Cardiac fibroblast (primary cell): ENCODE measurements around the gene SOD2.

DNA sequence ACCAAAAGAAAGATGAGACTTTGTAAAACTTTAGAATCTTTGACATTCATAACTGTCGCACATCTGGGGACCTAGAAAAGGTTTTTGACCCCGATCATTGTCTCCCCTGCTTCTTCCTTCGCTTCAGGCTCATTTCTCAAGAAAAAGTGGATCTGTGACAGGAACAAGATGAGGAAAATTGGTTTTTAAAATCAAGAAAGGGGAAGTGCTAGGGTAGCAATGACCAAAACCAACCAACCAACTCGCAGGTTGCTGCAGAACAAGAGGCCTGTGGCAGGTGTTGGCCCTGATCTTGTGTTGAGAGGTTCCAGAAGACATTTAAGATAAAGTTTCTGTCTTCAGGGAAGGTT is 17.7 kb downstream of the SYTL3 start:
- RRBS = no CpG with 5 or more reads among the region's 4 CpGs

DNA sequence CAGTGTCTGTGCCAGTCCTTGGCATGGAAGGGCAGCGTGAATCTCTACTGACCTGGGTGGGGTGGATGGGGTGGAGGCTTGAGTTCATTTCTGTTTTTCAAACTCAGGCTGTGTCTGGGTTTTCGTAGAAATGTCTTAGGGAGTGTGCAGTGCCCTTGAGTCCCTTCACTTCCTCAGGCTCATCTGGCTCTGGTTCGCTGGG is 59.0 kb downstream of the EZR start:
- RRBS = no CpG with 5 or more reads among the region's 3 CpGs

GRCh38 chr6:158815088-158815767 is 3.9 kb downstream of the EZR start:
- RRBS = no CpG with 5 or more reads among the region's 6 CpGs

DNA sequence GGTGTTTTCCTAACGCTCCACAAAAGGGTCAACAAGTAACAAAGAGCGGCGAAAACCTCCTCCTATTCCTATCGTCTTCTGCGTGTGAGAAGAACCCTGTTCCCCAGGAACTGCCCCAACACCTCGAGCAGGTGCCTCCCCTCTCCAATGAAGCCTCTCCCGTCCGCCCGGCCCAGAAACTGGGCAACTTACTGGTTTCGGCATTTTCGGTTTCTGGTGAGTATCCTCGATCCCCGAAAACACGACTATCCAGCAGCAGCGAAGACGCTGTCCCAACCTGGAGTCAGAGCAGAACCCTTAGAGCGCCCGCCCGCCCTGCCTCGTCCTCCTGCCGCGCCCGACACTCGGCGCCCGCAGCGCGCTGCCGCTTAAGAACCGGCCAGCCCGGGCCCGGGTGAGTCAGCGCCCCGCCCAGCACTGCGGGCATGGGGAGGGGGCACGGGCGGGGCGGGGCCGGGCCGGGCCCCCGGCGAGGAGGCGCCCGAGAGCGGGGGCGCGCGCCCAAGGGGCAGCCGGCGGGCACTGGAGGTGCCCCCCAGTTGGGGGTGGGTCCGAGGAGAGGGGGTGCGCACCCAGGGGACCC is 1.2 kb downstream of the EZR start:
- RRBS = 2% methylated on average over 17 of the region's 52 CpGs

DNA sequence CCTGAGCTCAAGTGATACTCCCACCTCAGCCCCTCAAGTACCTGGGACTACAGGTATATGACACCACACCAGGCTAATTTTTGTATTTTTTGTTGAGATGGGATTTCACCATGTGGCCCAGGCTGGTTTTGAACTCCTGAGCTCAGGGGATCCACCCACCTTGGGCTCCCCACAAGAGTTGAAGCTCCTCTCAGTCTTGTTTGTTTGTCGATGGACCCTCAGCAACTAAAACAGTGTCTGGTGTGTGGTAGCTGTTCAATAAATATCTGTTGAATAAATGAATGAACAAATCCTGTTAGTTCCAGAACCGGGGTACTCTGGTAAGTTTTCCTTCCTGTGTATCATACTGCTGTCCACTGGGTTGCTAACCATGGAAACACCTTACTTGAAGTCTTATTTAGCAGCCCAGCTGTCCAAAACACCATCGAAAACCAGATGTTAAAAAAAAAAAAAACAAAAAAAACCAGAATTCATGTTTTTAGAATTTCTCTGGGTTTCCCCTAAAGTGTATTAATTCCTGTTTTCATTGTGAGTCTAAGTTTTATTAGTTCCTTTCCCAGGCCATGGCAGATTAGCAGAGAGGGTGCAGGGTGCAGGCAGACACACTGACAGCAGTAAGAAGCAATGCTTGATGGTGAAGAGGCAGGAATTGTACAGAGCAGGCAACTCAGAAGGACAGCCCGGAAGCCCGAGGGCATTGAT is 7.8 kb upstream of the EZR start:
- RRBS = no CpG with 5 or more reads among the region's 5 CpGs

DNA sequence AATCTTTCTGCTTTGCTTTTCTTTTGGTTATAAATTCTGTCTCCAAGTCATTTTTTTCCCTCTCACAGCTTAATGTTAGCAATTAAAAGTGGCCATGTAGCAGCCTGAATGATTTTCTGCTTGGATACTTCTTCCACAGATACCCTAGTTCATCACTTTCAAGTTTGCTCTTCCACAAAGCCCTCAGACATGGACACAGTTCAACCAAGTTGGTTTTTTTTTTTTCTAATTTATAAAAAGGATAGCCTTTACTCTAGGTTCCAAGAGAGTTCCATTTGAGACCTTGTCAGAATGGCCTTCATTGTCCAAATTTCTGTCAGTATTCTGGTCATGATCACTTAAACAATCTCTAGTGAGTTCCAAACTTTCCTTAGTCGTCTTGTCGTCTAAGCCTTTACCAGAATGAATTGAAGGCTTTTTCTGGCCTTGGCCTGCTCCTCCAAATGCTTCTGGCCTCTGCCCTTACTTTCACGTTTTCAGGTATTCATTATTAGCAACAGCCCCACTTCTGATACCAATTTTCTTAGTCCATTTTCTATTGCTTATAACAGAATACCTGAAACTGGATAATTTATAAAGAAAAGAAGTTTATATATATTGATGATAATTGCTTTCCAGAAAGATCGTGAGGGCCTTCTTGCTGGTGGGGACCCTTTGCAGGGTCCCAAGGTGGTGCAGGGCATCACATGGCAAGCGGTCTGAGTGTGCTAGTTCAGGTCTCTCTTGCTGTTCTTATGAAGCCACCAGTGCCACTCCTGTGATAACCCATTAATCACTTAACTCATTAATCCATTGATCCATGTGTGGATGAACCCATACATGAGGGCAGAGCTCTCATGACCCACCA is 39.8 kb downstream of the RSPH3 start:
- RRBS = no CpG with 5 or more reads among the region's 5 CpGs

- RRBS = no CpG with 5 or more reads among the region's 8 CpGs
Measured at GRCh38 chr6:159106596-159107248, 61.9 kb upstream of the TAGAP start.

DNA sequence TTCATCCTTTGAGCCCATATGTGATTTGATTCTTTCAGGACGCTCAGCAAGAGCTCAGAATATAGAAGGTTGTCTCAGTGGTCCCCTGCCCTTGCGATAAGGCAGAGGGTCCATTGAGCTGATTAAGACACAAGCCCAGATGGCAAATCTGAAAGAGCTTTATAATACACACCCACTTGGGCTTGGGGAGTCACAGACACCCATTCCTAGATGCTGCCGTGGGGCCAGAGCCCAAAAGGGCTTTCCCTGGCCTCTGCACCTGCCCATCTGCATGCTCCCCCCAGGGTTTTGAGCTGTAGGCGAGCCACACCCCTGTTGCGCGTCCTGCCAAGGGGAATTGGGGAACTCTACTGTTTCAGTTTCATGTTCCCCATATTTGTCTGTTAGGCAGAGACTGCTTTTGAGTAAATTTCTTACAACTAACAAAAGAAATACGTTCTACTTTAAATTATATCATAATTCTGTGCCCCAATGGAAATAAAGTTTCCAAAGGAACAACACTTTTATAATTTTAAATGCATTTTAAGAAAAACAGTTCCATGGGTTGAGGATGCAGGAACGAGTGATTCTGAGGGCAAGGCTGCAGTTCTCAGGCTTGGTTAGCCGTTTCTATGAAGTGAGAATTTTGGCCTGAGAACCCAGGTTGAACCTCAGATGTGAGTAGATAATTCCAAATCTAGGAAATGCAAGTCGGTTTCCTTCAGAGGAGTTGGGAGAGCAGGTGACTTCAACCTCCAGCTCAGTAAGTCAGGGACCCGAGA is 52.8 kb upstream of the FNDC1 start:
- RRBS = no CpG with 5 or more reads among the region's 11 CpGs

DNA sequence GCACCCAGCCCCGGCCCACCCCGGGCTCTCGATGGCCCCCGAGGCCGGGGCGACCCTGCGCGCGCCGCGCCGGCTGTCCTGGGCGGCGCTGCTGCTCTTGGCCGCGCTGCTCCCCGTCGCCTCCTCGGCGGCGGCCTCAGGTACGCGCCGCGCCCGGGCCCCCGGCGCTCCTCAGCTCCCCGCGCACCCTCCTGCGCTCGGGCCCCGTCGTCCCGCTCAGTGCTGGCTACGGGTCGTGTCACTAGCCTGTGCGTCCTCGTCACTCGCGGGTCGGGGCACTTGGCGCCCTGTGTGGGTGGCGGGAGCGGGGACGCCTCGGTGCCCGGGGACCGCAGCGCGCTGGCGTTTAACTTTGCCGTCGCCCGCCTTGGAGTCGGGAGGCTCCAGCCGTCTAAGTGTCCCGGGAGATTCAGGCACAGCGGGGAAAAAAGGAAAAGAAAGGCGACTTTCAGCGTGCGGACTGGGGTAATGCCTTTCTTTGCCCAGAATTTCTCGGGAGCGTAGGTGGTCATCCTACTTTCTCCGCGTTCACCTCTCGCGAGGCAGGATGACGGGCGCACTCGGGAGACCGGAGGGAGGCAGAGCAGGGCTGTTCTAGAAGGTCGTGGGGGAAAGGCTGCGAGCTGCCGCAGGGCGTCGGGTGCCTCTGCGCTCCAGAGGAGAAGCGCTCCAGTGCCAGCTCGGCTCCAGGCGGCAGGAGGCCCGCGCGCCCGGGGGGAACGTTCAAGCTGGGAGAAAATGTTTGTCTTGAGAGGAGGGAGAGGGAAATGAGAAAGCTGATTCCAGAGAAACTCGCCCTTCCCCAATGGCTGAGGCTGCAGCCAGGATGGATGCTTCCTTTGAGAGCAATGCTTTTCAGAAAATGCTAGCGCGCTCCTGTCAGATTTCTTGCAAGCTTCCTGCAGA is 619 bp downstream of the FNDC1 start:
- RRBS = 2% methylated on average over 23 of the region's 89 CpGs

DNA sequence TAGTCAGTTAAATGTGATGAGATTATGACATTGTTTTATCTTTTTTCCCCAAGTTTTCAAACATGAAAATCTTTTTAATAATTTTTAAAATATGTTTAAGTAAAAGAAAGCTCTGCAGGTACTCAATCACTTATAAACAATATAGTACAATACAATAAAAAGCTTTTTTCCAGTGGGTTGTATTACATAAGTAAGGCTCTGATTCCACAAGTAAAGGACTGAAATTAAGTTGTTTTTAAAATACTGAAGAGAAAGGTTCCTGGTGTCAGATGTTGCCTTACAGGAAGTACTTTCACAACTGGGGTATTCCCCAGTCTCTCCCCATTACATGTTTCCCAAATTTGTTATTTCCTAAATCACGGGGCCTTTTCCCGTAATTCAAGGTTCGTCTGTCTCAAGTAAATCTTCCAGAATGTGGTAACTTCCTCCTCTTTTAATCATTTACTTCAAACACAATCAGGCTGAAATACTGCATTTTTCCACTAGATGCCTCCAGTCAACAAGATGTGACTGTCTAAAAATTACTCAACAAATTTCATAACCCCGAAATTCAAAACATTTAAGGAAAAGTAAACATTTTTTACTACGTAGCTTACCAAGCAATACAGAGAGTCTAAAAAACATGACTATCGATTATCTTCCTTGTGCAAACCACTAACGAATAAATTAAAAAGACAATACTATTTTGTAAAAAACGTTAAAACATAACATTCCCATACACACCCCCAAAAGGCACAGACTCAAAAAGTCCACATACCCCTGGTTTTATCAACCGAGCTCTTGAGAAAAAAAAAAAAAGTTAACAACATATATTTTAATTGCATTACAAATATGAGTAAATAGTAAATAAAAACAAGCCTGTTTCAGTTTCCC is 1.9 kb downstream of the SOD2 start:
- RRBS = no CpG with 5 or more reads among the region's 9 CpGs

- RRBS = 1% methylated on average over 7 of the region's 69 CpGs
Measured at GRCh38 chr6:159693127-159693778, at the start of gene SOD2. SOD2 (minus strand) TSS chr6:159693241.

DNA sequence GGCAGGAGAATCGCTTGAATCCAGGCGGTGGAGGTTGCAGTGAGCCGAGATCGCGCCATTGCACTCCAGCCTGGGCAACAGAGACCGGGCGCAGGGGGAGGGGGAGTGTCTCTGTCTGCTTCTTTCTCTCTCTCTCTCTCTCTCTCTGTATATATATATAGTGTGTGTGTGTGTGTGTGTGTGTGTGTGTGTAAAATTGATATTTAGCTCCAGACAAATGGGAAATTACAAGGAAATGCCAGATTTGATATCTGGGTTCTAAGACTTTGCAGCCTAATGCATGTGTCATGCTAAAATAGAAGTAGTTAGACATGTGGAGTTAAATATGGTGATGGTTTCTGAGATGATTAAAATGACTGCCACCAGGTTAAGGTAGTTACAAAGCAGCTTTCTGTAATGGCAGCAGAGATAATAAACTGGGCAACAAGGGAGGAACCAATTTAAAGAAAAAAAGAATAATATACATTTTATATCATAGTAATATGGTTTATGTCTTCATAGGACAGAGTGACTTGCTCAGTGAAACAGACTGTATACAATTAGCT is 5.5 kb downstream of the WTAP start:
- RRBS = no CpG with 5 or more reads among the region's 7 CpGs

DNA sequence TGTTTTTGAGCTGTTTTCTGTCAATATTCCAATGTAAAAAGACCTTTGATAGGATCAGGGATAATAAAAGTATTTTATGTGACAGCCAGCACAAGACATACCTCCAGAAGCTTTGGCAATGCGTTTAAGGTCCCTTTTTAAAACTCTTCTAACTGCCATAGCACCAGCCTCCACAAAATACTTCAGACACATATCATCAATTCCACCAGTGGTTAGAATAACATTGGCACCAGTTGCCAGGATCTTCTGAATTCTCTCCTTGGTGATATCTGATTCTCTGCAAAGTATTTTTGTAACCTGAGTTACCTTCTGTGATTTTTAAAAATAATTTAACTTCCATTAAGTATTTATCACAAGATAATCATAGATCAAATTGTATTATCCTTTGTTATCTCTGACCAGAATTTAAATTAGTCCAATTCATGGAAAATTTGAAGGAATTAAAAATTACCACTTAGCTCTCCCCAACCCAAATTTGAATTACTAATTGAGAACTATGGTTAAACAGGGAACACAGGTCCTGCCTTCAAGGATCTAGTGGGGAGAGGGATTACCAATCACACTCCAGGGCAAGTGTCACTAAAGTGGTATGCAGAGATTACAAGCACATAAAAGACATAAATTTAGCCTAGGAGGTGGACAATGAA is 8.4 kb downstream of the TCP1 start:
- RRBS = no CpG with 5 or more reads among the region's 1 CpG

DNA sequence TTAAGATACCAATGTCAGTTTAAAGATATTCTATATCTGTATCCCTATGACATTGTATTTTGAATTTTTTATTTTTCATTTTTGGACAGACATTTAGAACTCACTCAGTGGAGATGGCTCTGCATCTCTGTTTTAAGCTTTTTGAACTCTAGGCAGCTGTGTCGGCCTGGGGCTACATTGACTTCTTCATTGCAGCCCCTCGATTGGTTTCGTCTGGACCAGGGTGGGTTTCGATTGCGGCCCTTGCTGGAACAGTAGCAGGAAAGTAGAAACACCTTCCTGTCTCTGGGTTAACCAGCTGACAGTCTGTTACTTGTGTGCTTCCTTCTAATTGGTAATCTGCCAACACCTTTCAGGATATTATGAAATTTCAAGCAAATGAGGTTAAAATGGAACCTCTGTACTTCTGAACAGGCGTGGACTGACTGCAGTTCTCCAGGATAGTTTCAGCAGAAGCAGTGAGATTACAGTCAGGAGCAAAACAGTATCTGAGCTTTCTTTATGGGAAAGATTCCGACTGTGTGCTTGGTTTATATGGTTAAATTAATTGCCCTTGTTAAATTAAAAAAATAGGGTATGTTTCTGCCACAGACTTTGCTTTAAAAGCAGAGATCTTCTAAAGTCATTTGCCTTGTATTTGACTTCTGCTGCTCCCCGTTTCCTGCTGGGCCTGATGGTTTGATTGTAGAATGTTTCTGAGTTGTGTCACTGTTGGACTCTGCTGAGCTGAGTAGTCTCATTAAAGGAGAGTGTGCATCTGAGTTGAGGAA is 14.3 kb downstream of the IGF2R start:
- RRBS = no CpG with 5 or more reads among the region's 8 CpGs

GRCh38 chr6:160029887-160030750 is 61.2 kb downstream of the IGF2R start:
- RRBS = no CpG with 5 or more reads among the region's 11 CpGs

- RRBS = no CpG with 5 or more reads among the region's 14 CpGs
Measured at GRCh38 chr6:160036233-160037184, 67.6 kb downstream of the IGF2R start.

DNA sequence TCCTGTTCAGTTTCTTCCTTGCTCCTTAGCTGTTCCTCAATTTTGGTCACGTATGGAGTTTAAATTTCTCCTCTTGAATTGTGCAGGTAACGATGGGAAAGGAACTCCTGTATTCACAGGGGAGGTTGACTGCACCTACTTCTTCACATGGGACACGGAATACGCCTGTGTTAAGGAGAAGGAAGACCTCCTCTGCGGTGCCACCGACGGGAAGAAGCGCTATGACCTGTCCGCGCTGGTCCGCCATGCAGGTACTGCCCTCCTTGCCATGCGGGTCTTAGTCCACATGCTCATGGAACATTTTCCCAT is 71.5 kb downstream of the IGF2R start:
- RRBS = no CpG with 5 or more reads among the region's 12 CpGs

- RRBS = no CpG with 5 or more reads among the region's 11 CpGs
Measured at GRCh38 chr6:160055490-160056282, 65.9 kb upstream of the SLC22A1 start.

DNA sequence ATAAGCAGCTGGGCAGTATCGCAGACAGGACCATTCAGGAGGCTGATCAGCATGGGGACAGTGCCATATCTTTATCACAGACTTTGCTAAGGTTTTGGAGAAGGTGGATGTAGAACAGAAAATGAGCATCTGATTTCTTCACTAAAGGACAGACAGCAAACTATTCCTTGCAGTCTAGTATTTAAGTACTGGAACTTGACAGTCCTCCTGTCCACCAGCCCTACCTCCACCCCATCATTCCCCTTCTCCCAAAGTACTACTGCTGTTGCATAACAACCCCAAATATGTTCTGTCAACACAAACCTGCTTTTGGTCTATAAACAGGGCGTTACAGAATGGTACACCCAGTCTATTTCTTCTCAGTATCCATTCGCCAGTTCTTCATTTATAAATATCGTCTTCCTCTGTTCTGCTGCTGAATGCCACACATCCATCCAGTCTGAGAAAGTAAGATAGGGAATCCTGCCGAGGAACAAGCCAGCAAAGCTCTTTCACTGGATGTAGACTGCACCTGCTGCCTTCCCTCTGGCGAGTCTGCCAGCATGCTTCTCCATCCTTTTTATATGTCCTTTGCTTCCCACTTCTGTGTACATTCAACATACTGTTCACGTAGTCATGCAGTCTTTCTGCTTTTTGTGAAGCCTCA is 27.6 kb upstream of the SLC22A1 start:
- RRBS = no CpG with 5 or more reads among the region's 7 CpGs

- RRBS = no CpG with 5 or more reads among the region's 14 CpGs
Measured at GRCh38 chr6:160102434-160102746, 19.2 kb upstream of the SLC22A1 start.